Subcutaneous preadipocyte (primary cell): Measurements from ENCODE around the genes IL18RAP and TGFBRAP1.

DNA sequence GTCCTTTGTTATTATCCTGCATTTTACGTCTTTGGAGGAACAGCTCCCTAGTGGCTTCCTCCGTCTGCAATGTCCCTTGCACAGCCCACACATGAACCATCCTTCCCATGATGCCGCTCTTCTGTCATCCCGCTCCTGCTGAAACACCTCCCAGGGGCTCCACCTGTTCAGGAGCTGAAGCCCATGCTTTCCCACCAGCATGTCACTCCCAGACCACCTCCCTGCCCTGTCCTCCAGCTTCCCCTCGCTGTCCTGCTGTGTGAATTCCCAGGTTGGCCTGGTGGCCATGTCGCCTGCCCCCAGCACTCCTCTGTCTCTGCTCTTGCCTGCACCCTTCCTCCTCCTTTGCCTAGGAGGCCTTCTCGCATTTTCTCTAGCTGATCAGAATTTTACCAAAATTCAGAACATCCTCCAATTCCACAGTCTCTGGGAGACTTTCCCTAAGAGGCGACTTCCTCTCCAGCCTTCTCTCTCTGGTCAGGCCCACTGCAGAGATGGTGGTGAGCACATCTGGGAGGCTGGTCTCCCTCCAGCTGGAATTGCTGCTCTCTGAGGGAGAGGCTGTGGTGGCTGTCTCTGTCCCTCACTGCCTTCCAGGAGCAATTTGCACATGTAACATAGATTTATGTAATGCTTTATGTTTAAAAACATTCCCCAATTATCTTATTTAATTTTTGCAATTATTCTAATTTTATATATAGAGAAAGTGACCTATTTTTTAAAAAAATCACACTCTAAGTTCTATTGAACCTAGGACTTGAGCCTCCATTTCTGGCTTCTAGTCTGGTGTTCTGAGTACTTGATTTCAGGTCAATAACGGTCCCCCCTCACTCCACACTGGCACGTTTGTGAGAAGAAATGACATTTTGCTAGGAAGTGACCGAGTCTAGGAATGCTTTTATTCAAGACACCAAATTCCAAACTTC, 8.8 kb upstream of the IL1RL2 start:
- CAGE, long polyA plus RNA: no peak

DNA sequence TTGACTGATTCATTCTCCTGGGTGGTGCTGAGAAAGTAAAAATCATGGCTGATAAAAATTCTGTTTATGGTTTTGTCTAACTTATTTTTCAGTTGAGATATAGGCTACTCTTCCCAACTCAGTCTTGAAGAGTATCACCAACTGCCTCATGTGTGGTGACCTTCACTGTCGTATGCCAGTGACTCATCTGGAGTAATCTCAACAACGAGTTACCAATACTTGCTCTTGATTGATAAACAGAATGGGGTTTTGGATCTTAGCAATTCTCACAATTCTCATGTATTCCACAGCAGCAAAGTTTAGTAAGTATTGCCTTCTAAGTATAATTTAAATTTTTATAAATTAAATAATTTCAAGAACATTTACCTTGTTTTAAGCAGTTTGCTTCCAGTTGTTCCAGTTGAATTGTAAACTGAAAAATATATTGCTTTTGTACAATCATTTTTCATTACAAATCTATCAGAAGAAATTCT, 17.5 kb upstream of the IL18R1 start:
- CAGE, long polyA plus RNA: no peak

- CAGE, long polyA plus RNA: no peak
These were observed 25.1 kb upstream of the IL18RAP start for GRCh38 chr2:102397750-102398304.

GRCh38 chr2:102421680-102422448, 1.1 kb upstream of the IL18RAP start:
- CAGE, long polyA plus RNA: no peak

DNA sequence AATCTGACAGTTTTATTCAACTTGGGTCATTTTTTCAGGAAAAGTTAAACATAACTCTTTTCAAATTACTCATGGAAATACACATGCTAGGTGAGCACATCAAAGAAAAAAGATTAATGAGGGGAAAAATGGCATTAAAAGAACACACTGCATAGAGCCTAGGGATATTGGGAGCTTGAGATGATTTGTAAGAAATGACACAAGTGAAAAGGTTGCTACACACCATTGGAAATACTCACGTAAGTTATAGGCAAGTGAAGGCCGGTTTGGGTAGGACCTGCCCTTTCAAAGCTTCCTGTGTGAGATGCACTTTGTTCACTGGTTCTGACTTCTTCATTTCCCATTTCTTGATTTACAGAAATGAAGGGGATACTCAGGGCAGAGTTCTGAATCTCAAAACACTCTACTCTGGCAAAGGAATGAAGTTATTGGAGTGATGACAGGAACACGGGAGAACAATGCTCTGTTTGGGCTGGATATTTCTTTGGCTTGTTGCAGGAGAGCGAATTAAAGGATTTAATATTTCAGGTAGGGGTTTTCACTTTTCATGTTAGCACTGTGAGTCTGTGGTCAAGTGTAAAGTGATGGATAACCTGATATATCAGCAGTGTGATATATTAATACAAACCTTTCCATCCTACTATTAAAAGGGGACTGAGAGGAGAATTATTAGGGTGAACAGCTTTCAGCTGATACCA, at the start of gene IL18RAP:
TSS of gene IL18RAP (plus strand) at position 341 of the 698 bp plus-strand sequence.
- CAGE, long polyA plus RNA: no peak

DNA sequence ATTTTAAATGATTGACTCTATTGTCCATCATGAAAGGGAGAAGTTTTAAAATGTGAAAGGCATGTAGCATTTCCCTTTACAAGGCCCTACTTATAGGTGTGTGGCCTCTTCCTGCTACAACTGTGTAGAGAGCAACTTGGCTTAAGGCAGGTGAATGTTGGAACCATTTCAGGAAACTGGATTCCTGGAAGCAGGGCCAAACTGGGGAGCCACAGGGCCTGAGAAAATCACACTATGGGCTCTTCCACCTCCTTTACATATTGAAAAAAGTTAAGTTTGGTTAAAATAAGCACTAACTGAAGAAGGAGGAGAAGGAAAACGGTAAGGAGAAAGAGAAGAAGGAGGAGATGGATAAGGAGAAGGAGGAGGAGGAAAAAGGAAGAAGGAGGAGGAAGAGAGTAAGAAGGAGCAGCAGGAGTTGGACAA, 3.4 kb downstream of the SLC9A4 start:
- CAGE, long polyA plus RNA: no peak

GRCh38 chr2:102715071-102715818, 21.4 kb downstream of the MFSD9 start:
- CAGE, long polyA plus RNA: no peak

DNA sequence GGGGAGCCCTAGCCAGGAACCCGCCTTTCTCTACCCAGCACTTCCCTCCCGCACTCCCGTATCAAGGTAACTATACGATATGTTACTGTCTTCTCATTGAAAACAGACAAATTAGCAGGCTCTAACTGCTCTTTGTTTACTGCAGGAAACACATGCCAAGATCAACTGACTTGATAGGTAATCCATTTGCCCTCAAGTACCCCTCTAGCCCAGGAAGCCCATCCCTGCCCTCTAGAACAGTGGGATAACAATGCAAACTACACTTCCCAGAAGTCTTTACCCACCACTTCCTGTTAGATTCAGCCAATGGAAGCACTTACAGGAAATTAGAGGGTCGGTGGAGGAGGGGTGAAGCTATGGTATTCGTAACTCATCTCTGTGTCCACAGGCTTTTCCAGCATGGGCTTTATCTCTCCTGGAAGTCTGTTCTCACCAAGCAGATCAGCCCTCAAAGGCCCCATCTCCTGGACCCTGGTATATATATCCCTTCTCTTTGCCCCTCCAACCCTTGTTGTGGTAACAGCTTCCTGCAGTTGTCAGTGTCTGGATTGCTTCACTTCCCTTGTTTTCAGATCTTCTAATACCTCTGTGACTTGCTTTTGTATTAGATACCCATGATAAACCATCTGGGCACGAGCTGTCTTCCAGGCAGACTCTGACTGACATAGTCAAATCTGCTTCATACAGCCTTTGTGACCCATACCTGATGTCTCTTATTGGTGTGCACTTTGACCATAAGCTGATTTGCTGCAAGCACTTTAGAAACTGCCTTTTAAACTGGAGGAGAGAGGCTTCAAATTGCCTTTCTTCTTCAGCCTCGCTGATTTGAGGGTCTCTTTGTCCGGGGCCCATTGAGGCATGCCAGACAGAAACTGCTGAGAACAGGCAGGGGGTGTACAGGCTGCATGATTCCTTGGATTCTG, 475.0 kb upstream of the POU3F3 start:
- CAGE, long polyA plus RNA: no peak

DNA sequence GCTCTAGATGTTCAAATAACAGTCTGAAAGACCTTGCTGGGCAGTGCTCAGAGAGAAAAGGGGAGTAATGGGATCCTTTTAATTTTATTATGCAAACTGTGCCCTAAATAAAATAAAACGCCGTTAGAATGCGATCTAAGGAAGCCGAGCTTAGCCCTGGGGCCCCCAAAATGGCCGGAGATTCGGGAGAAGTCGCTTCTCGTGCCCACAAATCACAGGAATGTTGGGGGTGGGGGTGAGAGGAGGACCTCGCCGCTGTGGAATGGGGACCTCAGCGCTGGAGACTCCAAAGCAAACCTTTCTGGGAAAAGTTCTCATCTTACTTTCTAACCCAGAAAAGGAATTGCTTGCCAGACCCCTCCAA, 8.3 kb upstream of the POU3F3 start:
- CAGE, long polyA plus RNA: no peak

DNA sequence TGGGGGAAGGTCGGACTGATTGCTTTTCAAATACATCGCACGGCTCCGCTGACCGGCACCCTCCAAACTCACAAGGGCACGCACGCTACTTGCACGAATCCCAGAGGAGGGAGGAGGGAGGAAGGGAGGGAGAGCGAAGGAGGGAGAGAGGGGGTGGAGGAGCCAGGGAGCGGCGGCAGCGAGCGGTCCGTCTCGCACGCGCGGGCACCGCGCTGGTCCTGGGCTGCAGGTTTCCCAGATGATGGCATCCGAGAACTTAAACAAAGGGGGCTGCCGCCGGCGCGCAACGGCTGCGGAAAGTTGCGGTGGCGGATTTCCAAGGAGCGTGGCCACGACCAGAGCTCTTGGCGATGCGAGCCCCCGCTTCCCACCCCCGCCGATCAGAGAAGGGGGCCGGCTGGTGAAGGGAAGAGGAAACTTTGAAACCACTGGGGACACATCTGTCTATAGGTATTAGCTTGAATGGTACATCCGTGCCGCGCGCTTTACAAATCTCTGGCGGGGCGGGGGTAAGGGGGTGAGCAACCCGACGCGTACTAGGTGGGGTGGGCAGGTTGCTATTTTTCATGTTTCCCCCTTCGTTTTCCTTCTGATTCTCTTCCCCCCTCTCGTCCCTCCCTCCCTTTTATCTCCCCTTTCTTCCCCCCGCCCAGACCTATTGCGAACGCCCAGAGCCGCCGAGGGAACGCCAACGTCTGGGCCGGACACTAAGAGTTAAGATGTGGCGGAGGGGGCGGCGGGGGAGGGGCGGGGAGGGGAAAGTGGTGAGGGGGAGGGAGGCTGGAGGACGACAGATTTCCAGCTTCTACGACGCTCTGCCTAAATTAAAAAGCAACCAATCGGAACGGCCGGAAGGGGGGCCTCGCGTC, 561 bp upstream of the POU3F3 start:
- CAGE, long polyA plus RNA: no peak

GRCh38 chr2:104867214-104868093, 13.5 kb downstream of the POU3F3 start:
- CAGE, long polyA plus RNA: no peak

DNA sequence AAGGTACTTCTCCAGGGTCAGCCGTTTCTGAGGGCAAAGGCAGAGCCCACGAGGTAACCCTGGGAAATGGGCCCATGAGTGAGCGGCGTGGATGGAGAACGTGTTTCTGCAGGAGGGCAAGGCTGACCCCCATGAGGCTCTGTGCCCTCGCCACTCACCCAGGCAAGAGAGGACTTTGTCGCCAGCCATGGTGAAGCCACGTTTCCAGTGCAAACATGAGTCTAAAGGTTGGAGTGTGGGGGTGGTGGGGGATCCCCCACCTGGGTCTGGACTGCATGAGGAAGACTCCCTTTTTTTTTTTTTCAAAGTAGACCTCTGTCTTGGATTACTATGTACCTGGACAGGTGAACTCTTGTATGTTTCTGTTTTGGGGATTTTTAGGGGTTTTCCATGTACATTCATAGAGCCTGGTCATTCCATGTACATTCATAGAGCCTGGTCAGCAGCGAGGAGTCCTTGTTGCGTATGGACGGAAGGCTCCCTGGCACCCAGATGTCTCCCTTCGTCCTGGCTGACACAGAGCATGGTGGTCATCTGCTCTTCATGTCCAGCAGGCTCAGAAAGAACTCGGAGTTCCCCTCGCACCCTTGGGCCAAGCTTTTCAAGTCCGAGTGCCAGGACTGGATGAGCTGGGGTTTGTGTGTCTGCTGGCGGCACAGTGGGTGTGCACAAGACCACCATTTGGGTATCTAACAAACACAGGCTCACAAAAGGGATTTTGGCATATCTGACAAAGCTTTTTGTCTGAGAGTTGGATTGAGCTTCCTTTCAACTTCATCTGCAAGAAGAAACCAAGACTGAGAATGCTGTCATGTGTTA, 25.4 kb downstream of the GPR45 start:
- CAGE, long polyA plus RNA: no peak

GRCh38 chr2:105329240-105330297, at the start of gene TGFBRAP1:
TGFBRAP1 (minus strand) TSS chr2:105329735.
- CAGE, long polyA plus RNA: no peak

DNA sequence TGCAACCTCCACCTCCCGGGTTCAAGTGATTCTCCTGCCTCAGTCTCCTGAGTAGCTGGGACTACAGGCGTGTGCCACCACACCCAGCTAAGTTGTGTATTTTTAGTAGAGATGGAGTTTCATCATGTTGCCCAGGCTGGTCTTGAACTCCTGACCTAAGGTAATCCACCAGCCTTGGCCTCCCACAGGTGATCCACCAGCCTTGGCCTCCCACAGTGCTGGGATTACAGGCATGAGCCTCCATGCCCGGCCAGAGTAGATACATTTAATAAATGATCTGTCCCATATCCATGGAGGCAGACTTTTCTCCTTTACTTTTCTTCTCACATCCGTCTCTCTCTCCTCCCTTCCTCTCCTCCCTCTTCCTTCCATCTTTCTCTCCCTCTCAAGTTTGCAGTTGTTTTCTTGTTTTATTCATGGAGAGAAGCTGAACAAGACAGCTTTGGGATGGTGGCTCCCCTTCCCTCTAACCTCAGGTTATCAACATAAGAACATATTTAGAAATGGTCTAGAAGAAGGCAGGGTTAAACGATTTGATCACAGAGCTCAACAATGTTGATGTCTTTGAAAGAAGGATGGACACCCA, 29.6 kb downstream of the C2orf49 start:
- CAGE, long polyA plus RNA: no peak

DNA sequence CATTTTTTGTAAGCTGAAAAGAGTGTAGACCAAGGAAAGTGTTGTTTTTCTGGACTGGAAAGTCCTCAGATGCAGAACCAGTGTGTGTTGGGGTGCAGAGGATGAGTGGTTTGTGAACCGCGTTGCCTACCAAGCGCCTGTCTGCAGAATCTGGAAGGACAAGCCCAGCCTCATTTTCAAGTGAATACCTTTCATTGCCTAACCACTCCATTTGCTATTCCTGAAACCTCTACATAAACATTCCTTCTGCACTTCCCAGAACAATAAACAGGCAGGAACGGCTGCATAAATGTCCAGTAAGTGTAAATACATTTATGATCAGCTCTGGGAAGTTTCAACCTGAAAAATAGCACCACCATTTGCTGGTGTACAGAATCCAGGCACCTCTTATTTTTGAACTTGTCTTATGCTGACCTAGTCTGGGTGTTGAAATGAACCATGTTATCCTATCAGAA, 45.4 kb upstream of the FHL2 start:
- CAGE, long polyA plus RNA: no peak

DNA sequence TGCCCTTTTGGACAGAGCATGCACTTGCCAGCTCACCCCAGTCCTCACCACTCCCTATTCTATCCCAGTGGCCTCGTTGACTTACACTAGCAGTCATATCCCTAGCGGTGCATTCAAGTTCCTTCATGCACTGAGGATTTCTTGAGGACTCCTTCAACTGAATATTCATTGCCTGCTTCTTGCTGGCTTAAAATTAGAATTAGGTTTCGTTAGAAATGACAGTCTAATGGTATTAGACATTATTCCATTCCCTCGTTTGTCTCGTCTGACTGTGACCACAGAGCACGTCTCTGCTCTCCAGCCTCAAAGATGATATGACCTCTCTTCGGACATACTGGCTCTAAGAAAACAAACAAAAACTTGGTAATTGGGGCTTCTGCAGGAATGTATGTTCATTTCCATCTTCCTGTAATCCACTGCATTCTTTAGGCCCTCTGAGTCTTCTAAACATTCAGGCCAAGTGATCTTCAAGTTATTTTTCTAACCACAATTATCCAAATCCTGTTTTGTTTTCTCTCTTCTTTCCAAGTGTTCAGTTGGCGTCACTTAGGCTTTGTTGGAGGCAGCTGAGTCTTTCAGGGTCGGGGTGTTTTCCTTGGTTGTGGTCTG, 88.2 kb upstream of the FHL2 start:
- CAGE, long polyA plus RNA: no peak

DNA sequence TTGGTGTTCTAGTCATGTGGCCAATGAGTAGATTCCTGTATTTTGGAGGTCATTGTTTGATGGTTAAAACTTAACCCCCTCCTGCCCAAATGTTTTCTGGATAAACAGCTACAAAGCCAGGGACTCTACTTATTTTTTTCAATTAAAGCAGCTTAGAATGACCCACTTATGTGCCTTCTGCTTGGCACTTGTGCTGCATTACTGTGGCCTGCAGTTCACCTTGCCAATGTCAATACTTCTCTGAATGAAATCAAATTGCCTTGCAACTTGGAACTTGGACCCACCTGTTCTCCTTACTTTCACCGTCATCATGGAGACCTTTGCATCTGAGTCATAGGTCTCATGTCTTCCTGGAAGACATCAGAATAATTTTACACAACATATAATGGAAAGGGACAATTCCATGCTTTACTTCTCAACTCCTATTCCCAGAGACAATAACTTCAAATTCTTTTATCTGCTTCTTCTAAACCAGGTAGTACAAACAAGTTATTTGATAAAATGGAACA, 92.1 kb upstream of the FHL2 start:
- CAGE, long polyA plus RNA: no peak

GRCh38 chr2:105515721-105516220, 116.9 kb upstream of the FHL2 start:
- CAGE, long polyA plus RNA: no peak

- CAGE, long polyA plus RNA: no peak
These were observed 25.8 kb upstream of the NCK2 start for GRCh38 chr2:105719043-105719242.

DNA sequence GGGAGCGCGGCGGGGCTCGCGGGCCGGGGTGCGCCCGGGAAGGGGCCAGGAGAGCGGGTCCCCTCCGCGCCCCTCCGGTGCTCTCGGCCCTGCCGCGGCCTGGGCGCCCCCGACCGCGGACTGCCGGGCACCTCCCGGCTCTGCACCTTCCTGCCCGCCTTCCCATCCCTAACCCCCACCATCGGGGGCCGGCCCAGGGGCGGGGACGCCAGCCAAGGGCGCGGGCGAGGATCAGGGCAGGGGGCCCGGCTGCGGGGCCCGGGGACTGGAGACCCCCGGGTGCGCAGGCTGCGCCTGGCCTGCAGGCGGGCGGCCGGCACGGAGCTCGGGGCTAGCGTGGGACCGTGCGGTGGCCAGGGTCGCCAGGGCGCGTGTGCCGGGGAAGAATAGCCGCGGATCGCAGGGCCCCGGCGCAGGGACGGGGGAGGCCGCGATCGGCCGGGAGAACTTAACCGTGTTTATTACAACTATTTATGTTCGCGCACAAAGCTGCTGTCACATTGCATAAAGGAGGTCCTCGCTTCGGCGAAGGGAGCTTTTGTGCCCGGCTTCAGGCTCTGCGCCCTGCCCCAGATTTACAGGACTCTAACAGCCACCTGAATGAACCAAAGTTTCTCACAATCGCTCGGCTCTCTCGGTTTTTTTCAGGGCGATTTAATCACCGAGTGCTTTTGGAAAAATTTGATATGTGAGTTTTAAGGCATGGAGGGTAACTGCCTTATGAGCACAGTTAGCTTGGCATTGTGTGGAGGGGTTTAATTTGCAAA, 671 bp downstream of the NCK2 start:
- CAGE, long polyA plus RNA: no peak